Skeletal muscle satellite cell (primary cell): Measurements from ENCODE around the gene RPL10A.

DNA sequence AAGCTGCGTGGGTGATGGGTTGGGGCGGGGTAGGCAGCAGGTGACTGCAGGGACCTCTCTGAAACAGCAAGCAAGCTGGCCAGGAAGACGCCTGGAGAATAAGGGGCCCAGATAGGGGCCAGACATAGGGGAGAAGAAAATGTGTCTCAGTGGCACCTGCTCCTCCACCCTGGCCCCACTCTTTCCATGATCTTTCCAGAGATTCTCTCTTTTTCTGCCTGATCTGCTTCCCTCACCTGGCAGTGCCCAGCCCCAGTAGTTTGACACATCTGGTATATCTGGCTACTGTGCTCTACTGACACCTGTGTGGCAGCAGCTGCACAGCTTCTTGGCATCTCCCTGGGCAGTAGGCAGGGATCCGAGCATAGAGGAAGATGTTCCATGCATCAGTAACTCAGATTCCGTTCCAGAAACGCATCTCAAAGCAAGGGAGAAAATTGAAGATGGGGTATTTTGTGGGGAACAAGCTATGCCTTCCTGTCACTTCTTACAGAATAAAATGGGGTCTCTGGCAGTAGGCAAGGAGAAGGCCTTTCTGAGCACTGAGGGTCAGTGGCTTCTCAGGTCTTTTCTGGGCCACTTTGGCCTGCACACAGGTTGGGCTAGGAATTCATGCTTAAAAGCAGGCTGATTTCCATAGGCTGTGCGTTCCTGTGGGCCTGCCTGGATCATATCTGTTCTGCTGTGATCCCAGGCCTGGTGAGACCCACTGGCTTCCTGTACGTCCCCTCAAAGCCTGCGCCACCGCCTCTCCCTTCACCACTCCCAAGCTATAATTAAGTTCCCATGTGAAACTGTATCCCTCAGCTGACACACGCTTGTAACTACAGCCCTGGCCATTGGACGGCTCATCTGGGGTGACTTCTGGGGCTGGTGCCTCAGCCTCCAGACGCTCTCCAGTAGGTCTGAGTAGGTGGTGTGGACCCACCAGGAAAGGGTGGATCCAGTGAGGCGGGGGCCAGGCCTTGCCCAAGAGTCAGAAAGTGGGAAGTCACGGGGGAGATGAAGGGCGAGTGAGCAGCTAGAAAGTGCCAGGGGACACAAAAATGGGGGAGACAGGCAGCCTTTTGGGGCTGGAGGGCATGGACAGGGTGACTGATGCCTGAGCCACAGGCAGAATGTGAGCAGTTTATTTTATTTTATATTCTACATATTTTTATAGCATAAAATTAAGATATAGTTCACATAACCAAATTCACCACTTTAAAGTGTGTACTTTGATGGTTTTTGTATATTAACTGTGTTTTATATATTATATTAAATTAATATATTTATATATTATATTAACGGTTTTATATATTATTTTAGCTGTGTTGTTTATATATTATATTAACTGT, 20.8 kb downstream of the PPARD start:
- CAGE, long polyA plus RNA = no peak

GRCh38 chr6:35371021-35371461, 28.7 kb downstream of the PPARD start:
- CAGE, long polyA plus RNA = no peak

GRCh38 chr6:35385669-35386230, 43.4 kb downstream of the PPARD start:
- CAGE, long polyA plus RNA = no peak

DNA sequence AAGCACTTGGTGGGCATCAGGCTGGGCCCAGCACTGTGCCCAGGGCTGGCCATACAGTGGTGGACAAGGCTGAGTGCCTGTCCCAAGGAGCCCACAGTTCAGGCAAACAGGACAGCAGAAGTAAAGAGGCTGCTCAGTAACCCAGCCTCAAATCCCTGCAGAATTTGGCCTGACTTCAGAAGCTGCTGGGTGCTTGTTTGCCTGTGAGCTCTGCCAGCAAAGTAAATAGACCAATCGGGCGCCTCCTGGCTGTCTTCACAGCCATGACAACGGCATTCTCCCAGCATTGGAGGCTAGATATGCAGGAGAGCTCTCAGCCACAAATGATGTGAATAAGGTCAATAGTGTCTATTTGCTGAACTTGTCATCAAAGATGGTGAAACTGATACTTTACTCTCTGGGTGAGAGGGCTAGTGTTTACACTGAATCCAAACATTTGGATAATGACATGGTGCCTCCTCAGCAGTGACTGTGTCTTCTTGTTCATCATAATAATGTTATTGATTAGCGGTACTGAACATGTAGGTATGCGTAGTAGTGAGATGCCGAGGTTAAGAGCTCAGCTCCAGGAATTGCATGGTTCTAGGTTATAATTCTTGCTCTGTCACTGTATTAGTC, 36.9 kb upstream of the FANCE start:
- CAGE, long polyA plus RNA = no peak

DNA sequence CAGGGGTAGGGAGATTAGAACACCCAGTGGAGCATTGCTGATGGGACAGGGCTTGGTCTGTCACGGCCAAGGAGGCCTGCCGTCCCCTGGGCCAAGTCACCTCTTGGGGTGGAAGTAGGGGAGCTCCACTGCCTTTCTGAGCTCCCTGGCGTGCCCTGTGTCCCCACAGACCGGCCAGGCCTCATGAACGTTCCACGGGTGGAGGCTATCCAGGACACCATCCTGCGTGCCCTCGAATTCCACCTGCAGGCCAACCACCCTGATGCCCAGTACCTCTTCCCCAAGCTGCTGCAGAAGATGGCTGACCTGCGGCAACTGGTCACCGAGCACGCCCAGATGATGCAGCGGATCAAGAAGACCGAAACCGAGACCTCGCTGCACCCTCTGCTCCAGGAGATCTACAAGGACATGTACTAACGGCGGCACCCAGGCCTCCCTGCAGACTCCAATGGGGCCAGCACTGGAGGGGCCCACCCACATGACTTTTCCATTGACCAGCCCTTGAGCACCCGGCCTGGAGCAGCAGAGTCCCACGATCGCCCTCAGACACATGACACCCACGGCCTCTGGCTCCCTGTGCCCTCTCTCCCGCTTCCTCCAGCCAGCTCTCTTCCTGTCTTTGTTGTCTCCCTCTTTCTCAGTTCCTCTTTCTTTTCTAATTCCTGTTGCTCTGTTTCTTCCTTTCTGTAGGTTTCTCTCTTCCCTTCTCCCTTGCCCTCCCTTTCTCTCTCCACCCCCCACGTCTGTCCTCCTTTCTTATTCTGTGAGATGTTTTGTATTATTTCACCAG, 26.3 kb upstream of the FANCE start:
- CAGE, long polyA plus RNA = no peak

DNA sequence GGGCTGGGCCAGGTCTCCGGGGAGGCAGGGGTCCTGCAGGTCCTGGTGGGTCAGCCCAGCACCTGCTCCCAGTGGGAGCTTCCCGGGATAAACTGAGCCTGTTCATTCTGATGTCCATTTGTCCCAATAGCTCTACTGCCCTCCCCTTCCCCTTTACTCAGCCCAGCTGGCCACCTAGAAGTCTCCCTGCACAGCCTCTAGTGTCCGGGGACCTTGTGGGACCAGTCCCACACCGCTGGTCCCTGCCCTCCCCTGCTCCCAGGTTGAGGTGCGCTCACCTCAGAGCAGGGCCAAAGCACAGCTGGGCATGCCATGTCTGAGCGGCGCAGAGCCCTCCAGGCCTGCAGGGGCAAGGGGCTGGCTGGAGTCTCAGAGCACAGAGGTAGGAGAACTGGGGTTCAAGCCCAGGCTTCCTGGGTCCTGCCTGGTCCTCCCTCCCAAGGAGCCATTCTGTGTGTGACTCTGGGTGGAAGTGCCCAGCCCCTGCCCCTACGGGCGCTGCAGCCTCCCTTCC, 24.7 kb upstream of the FANCE start:
- CAGE, long polyA plus RNA = no peak

DNA sequence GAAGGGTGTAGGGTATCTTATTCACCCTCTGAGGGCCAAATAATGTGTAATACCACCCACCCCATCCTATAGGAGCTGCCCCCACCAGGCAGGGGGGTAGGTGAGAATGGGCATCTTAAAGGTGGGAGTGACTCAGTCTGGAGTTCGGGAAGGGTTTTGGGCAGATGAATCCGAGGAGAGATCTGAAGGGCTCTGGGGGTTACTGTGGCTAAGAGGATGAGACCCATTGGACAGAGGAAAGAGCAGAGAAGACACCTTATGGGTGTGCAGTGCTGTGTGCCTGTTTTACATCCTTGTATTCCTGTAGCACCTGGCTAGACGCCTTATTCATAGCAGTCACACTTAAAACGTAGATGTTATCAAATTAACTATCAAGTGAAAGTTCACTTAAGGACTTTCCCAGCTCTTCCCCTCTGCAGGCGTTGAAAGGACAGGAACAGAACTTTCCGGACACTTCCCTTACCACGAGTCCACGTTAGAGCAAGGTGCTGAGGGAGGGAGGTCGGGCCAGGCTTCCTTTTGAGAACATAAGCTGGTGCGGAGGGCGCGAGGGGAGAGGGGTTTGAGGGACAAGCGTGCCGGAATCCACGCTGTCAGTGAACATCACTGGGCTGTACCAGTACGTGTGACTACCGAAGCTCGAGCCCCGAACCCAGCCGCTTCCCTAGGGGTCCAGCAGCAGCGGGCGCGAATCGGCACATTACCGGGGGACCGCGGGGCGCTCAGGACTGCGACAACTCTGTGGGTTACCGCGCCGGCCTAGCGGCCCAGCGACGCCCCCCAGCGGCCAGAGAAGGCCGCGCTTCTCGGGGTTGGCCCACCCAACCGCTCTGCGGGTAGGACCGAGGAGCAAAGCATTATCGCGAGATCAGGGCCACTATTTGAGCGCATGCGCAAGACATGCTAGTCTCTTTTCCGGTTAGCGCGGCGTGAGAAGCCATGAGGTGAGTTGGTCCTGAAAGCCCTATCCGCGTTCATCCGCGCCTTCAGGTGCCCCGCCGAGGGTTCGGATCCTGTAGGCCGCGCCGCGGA, at the start of gene RPL10A:
TSS of gene RPL10A (plus strand) at position 906 of the 1,032 bp plus-strand sequence.
- CAGE, long polyA plus RNA = start-site peak on the plus strand centred at position 903 of the sequence, 67 bp wide, 4,594 and 5,298 reads in 2 replicates

DNA sequence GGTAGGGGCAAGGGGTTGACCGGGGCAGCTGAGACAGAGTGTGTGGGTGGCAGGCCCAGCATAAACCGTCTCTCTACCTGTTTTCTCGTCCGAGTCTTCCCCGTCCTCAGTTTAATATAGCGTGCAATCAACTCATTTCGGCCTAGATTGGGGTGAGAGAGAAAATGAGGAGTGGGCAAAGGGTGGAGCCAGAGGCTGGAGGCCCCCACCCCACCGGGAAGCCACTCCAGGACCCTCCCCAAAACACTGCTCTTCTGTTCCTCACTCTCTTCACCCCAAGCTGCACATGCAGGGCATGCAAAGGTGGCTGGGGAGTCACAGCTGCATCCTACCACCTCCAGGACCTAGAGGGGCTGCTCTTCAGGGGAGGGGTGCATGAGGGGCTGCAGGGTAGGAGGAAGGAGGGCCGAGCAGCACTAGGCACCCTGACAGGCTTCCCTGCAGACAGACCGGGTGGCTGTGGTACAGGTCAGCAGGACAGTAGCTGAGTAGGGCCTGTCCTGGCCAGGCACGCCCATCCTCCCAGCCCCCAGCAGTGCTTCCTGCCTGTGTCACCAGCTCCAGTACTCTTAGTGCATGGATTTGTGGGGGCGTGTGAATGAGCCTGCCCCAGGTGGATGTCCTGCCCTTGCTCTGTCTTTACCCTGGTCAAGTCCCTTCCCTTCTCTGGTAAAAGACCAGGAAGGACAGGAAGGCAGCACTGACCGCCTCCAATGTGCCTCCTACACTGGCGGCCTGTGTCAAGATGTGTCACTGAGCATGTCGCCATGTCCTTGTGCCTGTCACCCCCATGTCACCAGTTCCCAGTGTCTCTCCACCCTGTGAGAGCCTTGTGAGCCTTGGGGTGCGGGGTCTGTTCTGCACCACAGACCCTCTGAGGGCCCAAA, 12.2 kb downstream of the TEAD3 start:
- CAGE, long polyA plus RNA = no peak

DNA sequence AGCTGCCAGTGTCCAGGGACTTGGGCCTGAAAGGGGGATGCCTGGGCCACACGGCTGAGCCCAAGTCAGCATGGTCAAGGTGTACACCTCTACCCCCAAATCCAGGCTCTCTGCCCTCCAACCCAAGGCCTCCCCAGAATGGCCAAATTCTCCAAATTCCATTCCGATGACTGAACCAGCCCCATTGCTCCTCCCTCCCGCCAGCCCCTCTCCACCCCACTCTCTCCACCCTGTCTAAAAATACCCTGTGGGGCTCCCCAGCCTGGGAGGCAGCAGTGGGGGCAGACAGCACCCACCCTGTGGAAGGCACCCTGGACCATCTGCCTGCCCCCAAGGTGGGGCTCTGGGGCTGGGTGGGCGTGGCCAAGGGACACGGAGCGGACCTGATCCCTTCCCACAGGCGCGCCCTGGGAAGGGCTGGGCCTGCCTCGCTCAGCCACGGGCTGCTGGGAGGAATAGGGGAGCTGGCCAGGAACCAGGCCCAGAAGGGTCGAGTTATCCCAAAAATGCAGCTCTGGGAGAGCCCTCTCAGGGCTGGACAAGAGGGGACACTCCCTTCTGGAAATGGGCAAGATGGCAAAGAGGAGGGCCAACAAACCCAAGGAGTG, 11.4 kb downstream of the TEAD3 start:
- CAGE, long polyA plus RNA = no peak

GRCh38 chr6:35491315-35491981, 5.4 kb downstream of the TEAD3 start:
- CAGE, long polyA plus RNA = no peak

DNA sequence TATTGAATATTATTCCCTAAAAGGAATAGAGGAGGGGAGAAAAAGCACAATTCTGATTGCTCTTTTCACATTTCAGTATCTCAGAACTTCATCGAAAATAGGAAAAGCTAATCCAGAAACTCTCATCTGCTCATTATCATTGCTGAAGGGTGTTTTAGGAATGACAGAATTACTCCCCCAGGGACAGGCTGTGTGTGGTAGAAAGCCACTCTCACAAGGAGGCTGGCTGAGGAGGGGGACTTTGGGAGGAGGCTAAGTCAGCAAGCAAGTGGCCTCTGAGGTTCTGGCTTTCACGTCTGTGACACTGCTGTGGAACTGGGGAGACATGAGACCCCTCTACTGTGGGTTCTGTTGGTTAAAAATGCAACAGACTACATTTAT, 62.3 kb upstream of the TULP1 start:
- CAGE, long polyA plus RNA = no peak

GRCh38 chr6:35576605-35577407, 64.1 kb upstream of the TULP1 start:
- CAGE, long polyA plus RNA = no peak

- CAGE, long polyA plus RNA = no peak
These were observed 87.7 kb downstream of the FKBP5 start for GRCh38 chr6:35600859-35601594.

- CAGE, long polyA plus RNA = no peak
These were observed 12.7 kb upstream of the ARMC12 start for GRCh38 chr6:35724054-35724670.

DNA sequence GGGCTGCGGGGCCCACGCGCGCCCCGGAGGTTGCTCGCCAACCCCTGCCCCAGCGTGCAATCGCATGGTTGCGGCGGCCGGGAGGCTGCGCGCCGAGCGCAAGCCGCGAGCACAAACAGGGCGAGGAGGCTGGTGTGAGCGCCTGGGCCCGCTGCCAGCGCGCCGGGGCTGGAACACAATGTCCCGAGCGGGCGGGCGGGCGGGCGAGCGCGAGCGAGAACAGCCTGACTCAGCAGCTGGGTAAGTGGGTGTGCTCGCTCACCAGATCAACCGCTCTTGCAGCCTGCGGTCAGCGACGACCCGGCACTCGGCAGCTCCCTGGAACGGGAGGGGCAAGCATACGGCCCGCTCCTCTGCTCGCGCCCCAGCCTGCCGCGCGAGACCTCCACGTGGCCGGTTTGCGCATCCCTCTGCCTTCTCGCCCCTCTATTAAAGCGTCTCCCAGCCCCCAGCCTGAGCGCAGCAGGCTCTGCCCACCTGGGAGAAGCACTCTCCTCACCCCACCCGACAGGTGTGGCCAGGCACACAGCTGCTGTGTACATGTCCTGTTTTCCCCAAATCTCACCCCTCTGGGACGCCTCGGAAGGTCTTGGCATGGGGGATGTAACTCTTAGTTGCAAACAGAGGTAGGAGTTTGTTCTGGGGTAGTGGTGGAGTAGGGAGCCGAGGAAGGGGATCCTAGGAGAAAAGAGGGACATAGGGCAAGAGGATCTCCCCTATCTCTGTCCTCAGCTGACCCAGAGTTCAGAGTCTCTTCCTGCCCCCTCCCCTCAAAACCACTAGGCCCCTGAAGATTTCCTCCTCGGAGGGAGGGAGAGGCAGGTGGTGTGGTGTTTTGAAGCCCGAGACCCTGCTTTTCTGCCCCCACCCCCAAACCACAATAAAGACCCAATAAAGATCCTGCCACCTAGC, 8.6 kb upstream of the ARMC12 start:
- CAGE, long polyA plus RNA = no peak

DNA sequence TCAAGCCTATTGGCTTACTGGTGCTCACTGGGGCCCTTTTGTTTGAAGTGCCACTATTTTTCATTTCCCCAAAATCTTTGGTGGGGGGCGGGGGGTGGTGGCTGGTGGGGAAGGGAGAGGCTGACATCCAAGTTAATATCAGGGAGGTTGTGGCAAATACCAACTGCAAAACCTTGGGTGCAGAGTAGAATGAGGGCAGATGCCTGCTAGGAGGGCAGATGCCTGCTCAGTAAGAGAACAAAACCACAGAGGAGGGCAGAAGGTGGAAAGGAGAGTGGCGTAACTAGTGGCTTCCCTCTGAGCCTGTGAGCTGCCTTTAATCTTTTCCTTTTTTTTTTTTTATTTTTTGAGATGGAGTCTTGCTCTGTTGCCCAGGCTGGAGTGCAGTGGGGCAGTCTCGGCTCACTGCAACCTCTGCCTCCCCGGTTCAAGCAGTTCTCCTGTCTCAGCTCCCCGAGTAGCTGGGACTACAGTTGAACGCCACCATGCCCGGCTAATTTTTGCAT, 6.7 kb upstream of the ARMC12 start:
- CAGE, long polyA plus RNA = no peak

DNA sequence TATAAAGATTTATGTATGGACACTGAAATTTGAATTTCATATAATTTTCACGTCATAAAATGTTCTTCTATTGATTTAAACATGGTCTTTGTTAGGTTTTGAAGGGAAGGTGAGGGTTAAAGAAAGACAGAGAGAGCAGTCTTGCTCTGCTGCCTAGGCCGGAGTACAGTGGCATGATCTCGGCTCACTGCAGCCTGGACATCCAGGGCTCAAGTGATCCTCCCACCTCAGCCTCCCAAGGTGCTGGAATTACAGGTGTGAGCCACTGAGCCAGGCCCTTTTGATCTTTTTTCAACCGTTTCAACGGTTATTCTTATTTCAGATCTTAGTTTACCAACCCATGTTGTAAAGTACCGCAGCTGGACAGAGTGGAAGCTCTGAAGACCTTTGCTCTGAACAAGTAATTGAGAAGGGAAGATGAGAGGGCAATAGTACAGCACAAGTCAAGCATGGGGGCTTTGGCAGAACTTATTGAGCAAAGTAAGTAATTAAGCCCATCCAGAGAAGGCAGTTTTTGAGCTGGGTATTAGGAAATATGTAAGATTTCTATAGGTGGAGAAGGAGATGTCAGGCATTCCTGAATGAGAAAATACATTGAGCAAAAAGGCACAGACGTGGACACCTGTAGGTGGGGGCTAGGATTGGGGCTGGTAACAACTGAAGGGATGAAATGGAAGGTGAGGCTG, 1.3 kb upstream of the SRPK1 start:
- CAGE, long polyA plus RNA = no peak

DNA sequence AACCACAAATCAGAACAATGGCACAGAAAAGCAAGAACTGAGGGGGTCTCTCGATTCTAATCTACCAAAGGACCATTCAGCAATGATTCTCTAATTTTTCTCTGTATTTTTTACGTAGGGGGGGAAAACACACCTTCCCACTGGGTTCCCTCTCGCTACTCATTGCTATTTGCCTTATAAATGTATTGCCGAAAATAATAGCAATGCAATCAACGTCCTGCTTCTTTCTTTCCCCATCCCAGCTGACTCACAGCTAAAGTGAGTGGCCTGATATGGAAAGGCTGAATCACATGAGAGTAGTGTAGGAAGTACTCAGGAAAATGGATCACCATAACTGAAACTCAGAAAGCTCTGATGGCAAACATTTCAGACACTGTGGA, 49.2 kb upstream of the SRPK1 start:
- CAGE, long polyA plus RNA = no peak

DNA sequence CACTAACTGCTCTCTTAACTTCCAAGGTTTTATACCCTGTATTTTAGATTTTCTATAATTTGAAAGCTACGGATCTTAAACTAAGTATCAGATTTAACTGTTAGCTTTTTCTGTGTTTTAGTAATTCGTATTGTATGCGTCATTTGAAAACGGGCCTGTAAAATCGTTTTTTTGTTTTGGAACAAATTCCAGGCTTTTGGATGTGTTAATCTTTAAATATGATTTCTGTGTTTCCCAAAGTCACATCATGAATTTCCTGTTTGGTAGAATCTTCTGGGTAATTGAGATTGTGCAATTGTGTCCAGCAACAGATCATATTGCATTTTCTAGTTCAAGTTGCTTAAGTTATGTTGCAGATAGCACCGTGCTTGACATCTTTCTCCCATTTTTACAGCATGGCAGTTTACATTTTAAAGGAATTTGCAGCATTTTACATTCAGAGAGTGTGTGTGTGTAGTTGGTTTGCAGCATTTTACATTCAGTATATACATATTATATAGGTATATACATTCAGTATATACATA, 1.9 kb downstream of the MAPK14 start:
- CAGE, long polyA plus RNA = no peak

DNA sequence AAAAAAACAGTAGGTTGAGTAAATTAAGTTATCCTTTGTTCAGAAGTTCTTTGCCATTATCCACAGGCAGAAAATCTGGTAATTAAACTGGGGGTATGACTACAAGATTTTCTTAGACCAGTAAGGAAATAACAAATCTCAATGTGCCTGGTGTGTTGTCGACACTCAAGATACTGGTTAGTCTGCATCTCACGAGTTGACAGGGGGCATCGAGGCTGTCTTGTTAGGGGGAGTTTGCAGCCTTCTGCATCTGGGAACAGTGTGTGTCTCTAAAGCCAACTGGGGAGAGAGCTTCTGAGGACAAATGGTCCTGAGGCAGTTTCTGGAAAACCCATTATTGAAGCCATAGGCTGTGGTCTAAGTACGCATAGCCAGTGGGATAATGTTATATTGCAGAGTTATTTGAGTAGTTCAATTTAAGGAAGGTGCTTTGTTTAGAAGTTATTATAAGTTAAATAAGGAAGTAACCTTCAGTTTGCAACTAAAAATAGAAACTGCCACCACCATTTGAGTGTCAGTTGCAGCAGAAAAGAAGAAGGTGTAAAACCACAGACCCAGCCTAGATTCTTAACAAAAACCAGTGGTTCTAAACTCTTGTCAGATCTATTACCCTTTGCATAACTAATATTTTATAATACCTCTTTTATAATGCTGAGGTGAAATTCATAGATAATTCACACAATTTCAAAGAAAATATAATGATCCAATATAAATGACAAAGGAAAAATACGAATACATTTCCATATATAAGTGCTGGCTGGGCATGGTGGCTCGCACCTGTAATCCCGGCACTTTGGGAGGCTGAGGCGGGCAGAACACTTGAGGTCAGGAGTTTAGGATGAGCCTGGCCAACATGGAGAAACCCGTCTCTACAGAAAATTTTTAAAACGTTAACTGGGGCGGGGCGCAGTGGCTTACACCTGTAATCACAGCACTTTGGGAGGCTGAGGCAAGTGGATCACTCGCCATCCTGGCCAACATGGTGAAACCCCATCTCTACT, 15.3 kb upstream of the MAPK13 start:
- CAGE, long polyA plus RNA = no peak